HT-29 (cell line): Measurements from ENCODE around the genes KRTAP13-4, KRTAP20-3 and KRTAP21-3.

GRCh38 chr21:29193622-29194034, 63.2 kb downstream of the MAP3K7CL start:
- RAMPAGE, long total RNA: no peak

DNA sequence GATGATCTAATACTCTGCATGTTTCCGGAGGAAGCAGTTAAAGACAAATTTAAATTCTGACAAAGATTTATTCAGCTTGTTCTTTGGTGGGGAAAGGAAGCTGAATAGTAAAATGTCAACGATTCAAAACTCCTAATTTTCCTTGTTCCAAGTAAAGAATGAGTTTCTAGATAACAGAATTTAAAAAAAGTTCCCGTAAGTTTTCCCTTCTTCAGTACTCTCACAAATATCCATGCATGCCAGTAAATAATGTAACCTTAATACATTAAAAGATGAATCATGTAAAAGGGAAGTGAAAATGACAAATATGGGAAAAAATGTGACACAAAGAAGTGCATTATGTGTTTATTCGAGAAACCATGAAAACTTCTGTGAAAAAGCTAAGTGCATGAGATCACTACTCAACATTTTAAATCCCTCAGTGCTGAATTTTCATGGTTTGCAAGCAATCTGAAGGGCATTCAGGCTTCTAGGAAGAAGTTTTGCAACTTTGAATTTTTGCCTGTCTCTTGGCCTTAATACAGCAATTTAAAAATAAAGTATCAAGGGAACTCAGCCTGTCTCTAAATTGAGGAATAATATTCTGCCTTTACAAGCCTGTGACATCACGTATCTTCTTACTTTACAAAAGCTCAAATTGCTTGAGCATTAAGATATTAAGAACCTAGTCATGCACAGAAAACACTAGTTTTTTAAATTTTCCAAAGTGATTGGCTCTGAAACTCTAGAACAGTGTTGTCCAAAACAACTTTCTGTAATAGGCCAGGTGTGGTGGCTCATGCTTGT, 78.2 kb downstream of the MAP3K7CL start:
- RAMPAGE, long total RNA: no peak

DNA sequence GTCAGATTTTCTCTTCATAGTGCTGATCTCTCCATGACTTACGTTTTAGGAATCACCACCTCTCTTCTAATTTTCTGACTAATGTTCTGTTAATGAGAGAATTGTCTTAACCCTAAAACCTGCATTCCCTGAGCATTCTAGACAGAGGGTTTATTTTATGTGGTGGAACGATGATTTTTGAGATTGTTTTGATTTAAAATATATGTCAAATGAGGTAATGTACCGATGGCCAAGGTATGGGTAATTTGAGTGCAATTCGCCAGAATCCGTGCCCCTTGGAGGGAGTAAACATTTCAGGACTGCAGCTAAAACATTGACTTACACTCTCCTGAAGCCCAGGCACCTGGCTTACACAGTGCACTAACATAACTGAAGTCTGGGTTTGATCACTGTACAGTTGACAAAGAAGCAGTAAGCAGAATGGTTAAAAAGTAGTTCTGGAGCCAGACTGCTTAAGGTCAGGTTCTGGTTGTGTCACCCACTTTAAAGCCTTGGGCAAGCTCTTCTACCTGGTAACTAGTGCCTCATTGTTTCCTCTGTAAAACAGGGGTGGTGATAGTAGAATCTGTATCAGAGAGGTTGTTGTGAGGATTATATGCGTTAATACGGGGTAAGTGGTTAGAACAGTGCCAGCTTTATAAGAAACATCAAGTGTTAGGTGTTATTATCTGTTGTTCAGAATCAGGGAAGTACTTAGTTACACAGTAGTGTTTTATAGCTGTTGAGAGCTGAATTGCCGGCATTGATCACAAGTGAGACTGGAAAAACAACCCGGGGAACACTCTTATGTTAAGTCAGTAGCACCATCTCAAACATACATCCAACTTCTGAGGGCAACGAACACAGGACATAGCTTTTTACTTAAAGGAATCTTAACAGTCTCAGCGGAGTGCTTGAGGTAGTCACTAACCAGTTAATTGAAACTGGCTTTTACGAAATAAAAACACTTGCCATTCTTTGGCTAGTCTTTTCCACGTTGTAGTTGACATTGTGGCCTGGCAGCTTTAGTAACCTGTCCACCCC, 3.6 kb downstream of the BACH1 start:
- RAMPAGE, long total RNA: no peak

GRCh38 chr21:29484656-29484855, 185.8 kb downstream of the BACH1 start:
- RAMPAGE, long total RNA: no peak

GRCh38 chr21:30227569-30228136, 11.8 kb upstream of the CLDN8 start:
- RAMPAGE, long total RNA: no peak

GRCh38 chr21:30319965-30320300, 182 bp downstream of the KRTAP26-1 start:
- RAMPAGE, long total RNA: no peak

DNA sequence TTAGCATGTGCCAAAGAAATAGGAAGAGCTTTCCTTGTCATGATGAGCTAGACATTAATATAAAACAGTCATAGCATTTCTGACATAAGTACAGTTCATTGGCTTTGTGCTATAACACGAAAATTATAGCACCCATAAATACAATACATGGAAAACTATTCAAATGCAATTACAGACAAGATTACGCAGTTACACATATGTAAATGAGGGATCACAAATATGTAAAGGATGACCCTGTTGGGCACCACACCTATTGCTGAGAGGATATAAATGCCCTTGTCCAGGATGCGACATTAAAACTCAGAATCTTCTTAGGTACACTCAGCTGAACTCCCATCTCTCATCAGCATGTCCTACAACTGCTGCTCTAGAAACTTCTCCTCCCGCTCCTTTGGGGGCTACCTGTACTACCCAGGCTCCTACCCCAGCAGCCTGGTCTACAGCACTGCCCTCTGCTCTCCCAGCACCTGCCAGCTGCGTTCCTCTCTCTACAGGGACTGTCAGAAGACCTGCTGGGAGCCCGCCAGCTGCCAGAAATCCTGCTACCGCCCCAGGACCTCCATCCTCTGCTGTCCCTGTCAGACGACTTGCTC, at the start of gene KRTAP13-4:
Gene KRTAP13-4, plus strand, starts transcription at position 293 of the 593 bp plus-strand sequence.
- RAMPAGE, long total RNA: no peak

- RAMPAGE, long total RNA: no peak
Measured at GRCh38 chr21:30642516-30642947, at the start of gene KRTAP20-3. Gene KRTAP20-3 (plus strand): TSS chr21:30642864.

- RAMPAGE, long total RNA: no peak
Measured at GRCh38 chr21:30718725-30718985, at the start of gene KRTAP21-3. Gene KRTAP21-3 (minus strand): TSS chr21:30718777.

- RAMPAGE, long total RNA: no peak
Measured at GRCh38 chr21:31174031-31174804, 135.9 kb upstream of the KRTAP19-8 start.

DNA sequence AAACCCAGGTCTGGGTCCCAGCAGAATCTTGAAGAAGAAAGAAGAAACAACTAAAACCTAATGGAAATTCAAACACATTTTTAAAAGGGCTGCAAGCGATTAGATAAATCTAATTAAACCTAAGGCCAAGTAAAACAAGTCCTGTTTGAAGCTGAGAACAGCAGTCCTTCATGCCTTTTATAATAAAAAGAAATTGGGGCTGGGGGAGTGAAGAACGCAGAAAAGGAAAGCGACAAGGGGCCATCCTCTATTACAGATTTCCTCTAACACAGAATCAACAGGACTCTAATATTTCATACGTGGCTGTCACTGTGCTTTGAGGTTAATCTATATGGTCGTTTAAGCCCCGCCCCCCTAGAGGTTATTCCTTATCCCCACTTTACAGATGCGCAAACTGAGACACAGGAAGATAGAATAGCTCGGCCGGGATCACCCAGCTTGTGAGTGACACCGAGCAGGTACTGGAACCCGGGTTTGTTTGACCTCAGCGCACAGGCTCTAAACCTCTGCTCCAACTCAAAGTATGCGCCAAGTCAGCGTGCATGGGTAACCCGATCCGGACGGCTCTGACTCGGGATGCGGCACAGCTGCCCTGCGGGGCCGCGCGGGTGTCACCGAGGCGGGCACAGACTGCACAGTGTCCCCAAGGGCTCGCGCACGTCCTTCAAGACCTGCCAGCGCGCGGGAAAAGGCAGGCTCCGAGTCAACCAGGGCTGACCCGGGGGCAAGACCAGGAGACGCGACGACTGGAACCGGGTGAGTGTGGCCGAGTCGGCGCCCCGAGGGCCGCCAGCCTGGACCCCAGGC, 102.2 kb upstream of the SOD1 start:
- RAMPAGE, long total RNA: no peak

DNA sequence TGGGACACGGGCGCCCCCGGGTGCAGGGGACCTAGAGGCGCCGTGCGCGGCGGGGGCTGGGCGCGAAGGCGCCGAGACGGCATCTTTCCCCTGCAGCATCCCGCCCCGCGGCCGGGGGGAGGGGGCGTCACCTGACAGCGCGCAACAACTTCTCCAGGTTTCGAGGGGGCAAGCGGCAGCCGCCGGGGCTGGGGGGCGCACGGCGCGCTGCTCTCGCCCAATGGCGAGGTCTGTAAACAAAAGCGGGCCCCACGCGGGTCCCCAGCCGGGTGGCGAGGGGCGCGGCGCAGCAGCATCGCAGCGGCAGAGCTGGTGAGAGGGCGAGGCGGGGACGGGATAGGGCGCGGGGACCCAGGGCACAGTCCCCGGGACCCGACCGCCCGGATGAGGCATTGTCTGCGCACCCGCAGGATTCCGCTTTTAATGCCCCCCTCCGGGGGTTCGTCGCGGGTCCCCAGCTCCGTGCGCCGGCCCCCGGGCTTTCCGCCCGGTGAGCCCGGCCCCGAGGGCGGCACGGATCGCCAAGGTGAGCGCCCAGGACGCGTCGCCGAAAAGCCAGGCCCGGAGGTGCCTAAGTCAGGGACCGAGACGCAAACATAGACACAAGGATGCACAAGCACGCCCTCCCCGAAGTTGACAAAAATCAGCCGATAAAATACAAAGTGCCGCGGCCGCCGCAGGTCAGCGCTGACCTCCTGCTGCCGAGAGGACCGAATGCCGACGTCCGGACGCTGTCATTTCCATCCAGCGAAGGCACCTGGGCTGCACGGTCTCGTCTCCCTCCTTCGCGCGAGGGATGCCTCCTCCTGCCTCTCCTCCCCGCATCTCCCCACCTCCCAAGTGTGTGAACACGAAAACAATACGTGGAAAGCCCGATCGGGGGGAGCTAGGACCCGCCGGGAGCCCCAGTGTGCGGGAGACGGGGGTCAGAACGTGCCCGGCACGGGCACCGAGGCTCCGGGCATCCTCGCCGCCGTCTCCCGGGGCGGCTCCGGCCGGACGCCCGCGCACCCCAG, 101.3 kb upstream of the SOD1 start:
- RAMPAGE, long total RNA: no peak

DNA sequence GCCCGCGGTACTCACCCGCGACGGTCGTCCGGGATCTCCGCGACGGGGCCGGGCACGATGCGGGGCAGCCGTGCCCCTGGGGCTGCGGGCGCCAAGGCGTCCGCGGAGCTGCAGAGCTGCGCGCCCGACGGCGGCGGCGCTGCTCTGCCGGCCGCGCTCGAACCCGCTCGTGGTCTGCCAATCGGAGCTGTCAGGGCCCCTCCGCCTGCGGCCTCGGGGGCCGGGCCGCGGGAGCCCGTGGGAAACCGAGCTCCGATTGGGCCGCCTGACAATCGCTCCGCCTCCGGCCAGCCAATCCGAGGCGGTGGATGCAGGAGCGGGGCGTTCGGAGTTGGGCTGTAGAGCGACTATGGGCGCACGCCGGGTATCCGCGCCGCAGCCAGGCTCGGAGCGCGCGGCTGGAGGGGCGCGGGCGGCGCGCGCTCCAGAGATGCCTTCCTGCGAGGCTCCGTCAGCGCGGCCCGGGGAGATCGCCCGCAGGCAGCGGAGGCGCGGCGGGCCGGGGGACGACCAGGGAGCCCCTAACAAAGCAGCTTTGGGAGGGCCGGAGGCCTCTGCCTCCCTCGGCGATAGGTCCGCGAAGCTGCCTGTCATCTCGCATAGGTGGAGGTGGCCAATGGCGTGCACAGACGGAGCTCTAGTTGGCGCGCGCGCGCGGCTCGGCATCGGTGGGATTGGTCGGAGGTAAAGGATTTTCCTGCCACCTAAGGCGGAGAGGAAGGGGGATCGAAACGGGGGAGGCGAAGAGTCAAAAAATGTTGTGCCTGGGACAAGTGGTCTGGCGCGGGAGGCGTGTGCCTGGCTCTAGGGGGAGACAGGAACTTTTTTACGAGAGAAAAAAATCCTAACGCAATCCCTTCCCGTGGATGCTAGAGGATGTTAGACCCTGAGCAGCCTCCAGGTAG, 100.3 kb upstream of the SOD1 start:
- RAMPAGE, long total RNA: no peak

DNA sequence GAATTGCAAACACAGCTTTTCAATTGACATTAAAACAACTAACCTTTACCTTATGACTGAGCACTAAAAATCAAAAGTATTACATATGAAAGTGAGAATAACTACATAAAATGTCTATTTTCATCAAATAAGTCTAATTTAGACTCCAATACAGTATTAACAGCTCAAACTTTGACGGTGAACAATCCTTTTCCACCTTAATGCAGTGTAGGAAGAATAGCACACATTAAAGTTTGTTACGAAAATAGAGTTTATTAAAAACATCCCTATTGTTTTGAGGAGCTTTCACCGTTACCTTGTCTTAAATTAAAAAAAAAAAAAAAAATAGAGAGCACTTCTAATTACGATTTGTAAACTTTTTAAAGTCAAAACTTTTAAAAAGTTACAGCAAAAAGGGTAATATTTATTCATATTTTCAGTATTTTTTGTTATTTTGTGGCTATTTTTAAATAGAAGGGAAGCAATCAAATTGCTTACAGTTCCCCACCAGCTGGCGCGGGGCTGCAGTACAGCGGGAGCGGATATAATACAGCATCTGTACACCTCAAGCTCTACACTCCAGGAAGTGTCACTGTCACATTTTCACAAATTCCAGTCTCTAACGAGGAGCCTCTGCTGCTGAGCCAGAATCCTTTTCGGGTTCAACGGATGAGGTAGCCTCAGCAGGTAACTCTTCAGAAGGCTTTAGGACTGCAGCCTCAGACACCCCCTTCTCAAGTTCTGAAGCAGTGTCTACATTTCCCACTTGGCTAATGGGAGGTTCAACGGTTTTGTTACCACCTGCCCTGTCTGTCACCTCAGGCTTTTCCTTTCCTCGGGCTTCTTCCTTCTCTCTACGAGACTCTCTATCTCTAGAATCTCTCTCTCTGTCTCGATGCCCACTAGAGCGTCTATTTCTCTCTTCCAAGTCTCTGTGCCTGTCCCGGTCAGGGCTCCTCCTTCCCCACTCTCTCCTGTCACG, 11.6 kb downstream of the SOD1 start:
- RAMPAGE, long total RNA: no peak

DNA sequence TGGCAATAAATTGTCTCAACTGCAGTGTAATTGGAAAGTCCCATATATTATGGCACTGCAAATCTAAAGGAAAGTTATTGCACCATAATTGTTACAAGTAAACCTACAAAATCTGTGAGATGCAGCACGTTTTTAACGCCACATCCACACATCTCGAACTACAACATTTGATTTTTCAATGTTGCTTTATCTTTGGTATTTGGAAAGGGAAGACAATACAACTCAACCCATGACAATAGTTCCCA, 1.6 kb downstream of the SCAF4 start:
- RAMPAGE, long total RNA: no peak

DNA sequence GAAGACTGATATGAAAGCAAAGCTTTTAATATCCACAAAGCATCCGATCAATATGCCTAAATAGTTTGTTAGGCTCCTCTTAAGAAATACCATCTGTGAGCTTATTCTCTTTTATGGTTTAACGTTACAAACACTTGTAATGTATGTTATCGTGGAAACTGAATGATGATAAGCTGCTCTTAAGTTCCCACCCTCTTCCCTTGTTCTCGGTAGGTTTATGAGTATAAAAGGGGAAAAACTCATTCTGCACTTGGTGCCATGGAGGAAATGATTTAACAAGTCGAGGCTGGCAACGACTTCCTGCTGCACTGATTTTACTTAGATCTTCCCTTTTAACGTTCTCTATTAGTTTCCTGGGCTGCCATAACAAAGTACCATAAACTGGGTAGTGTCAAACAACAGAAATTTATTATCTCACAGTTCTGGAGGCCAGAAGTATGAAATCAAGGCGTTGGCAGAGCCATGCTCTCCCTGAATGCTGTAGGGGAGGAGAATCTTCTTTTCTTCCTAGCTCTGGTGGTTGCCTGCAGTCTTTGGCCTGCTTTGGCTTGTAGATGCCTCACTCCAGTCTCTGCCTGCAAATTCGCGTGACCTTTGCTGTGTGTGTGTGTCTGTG, 26.1 kb downstream of the HUNK start:
- RAMPAGE, long total RNA: no peak

GRCh38 chr21:32360552-32361046, 32.2 kb downstream of the URB1 start:
- RAMPAGE, long total RNA: no peak

DNA sequence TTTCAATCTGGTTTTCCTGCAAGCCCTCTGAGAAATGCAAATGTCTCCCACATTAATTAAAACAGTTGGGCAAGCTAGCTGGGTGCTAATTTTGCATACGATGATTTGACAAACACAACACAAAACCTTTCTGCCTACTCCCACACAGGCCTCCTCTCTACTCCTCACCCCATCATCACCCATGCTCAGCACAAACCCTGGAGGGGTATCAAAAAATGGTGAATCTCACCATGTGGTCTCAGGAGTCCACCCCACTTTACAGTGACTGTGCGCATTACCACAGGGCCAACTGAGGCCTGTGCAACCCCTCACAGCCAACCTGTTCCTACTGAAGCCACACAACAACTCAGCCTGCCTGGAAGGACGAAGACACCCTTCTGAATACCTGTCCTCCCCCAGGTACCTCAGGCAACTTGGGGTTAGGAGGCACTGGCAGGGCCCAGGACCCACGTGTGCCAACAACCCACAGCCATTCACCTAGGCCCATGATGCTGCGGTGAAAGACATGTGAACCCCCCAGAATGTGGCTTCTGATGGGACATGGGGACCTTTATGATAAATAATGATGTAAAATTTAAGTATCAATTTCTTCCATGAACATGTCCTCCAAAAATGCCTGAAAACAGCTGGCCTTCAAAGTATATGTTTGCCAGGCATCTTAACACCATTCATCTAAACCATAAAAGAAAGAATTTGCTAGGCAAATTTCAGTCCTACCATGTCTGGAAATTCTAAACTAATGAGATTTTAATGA, 27.1 kb downstream of the URB1 start:
- RAMPAGE, long total RNA: no peak

- RAMPAGE, long total RNA: no peak
Measured at GRCh38 chr21:32371717-32372398, 21.0 kb downstream of the URB1 start.

- RAMPAGE, long total RNA: no peak
Measured at GRCh38 chr21:32381050-32381451, 11.8 kb downstream of the URB1 start.